ENCODE measurements around a stretch of chr19.

GRCh38 chr19:1606259-1606486 is 911 bp upstream of the UQCR11 start:
- RAMPAGE, long total RNA: no peak
- RRBS: no CpG with 5 or more reads among the region's 8 CpGs

- RAMPAGE, long total RNA: no peak
- RRBS: 90% methylated on average over 2 of the region's 25 CpGs
These were observed 10.3 kb upstream of the UQCR11 start for GRCh38 chr19:1615516-1616106.

DNA sequence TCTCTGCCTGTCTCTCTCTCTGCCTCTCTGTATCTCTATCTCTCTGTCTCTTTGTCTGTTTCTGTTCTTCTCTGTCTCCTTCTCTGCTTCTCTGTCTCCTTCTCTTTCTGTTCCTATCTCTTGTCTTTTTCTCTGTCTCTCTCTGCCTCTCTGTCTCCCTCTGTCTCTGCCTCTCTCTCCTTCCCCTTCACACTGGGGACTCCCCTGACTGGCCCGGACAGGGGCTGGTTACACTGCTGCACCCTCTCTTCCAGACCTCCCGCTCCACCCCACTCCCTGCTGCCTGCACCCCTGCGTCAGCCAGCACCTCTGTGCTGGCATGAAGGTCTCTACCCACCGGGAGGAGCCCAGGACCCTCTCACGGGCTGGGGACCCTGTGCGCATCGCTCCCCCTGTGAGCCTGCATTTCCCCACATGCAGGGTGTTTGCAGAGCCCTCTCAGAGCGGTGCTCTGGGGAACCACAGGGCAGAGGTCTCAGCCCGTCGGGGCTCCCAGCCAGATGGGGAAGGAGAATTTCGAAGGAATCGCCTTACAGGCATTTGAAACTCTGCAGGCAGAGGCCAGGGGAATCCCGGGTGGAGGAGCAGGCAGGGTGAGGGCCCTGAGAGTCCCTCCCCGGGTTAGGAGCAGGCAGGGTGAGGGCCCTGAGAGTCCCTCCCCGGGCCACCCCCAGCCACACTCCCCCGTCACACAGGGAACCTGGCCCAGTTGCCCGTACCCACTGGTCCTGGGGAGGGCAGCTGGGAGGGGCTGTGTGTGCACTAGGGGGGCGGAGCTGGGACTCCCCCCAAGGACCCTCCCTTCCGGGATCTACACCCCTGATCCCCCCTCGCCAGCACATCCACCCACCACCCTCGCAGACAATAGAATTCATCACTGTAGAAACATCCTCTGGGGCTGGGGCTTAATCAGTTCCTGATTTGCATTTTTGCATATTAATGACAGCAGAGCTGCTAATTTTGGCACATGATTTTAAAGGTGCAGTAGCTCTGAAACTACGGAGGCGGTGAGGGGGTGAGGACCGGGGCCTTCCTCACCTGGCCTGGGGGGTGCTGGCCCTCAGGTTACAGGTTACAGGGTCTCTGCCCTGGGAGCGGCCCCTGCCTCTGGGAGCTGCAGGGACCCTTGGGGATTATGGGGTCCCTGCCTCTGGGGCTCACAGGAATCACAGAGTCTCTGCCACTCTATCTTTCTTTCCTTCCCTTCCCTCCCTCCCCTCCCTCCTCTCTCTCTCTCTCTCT is 16.3 kb upstream of the TCF3 start:
- RAMPAGE, long total RNA: no peak
- RRBS: 5% methylated on average over 2 of the region's 25 CpGs

DNA sequence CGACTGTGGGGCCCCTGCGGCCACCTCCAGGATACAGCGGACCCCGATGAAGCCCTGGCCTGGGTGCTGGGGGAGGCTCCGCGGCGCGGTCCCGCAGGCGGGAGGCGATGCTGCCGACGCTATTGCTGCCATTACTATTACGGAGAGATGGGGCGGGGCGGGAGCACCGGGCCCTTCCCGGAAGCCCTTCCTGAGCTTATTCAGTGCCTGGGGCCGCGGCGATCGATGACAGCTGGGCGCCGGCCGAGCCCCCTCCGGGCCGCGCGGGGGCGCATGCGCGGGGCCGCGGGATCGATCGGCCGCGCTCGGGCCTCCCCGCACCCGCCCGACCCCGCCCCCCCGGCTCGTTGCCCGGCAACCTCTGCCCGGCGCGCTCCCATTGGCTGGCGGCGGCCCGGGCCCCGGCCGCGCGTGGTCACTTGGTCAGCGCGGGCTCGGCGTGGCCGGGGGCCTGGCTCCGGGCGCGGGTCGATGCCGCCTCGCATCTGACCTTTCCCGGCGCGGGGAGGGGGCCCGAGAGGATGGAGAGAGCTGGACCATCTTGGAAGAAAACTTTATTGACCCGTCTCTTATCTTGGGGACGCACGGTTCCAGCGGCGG is 27.7 kb upstream of the ONECUT3 start:
- RAMPAGE, long total RNA: no peak
- RRBS: 7% methylated on average over 38 of the region's 76 CpGs

DNA sequence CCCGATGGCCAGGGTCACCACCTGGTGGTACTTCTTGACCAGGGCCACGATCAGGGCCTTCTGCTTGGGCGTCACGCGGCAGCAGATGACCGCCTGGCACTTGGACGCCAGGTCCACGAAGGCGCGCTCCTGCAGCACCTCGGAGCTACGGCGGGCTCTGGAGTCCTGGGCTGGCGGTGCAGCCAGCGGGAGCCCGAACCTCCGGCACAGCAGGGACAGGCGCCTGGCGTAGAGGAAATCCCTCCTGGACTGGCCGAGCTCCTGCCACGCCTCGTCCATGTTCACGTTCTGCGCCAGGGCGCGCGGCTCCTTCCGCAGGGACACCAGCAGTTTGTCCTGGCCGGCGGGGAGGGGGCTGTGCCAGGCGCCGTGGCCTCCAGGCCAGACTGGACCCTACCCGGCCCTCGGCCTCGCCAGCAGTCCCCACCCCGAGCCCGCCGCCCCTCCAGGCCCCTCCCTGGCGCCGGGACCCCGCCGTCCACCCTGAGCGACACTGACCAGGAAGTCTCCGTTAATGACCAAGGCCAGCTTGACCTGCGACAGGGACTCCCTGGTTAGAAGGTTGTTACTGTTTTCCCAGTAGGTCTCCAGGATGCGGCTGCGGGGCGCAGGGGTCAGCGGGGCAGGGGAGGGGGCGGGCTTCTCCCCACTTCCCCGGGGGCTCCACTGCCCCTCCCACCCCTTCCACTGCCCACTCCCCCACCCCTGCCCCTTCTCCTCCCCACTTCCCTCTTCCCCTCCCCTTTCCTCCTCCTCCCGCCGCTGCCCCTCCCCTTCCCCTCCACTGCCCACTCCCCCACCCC is 22.5 kb downstream of the ATP8B3 start:
- RAMPAGE, long total RNA: no peak
- RRBS: 5% methylated on average over 12 of the region's 53 CpGs

DNA sequence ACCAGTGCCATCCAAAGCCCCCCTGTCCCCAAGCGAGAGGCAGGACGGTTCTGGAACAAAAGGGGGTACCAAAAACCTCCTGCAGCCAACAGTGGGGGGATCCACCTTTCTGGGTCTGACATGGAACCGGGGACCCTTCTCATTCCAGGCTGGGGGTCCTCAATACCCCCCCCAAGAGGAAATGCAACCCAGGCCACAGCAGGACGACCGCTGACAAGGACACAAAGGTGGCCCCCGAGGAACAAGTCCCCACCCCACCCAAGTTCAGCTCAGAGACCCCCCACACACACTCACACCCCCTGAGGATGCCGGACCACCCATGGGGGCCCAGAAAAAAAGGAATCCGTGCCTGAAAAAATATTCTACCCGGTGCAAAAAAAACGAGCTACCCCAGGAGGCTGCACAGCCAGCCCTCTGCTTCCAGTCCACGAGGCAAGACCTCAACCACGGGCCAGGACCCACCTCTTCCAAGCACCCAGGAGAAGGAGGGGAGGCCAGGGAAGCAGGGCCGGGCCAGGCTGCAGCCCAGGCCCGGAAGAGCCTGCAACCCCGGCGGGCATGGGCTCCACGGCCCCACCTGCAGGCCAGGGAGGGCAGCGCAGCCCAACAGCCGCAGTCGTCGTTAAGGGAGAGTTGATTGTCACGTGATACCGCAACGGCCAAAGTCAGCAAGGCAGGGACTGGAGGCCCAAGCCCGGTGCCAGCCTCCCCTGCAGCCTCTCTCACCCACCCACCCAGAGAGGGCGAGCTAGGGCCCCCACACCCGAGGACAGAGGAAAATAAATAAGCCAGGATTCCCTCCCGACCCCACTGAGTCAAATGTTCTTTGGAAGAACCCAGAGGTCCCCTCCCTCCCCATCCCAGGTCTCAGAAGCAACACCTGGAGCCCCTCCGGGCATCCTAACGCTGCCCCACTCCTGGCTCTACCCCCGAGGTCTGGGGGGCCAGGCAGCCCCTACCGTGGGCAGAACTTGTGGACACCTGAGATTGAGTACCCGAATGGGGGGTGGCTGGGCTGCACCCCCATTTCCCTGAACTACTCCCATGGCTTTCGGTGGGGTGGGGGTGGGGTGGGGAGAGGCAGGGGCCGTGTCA is 5.0 kb upstream of the REXO1 start:
- RAMPAGE, long total RNA: no peak
- RRBS: no CpG with 5 or more reads among the region's 35 CpGs

- RAMPAGE, long total RNA: no peak
- RRBS: 83% methylated on average over 1 of the region's 13 CpGs
These were observed 5.8 kb upstream of the REXO1 start for GRCh38 chr19:1854019-1854489.

DNA sequence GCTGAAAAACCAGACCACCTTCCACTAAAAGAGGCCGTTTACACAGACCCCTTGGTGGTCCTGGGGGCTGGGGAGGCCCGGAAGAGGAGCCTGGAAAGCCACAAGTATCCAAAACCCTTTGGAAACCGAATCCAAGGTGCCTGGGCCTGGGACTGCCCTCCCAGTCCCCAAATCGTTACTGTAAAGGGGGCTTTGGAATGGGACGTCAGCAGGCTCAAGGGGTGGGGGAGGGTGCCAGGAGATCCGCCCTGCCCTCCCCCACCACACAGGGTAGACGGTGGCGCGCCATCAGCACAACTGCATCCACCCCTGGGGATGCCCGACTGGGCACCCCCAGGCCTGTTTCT is 2.7 kb downstream of the KLF16 start:
- RAMPAGE, long total RNA: no peak
- RRBS: 18% methylated on average over 1 of the region's 10 CpGs

DNA sequence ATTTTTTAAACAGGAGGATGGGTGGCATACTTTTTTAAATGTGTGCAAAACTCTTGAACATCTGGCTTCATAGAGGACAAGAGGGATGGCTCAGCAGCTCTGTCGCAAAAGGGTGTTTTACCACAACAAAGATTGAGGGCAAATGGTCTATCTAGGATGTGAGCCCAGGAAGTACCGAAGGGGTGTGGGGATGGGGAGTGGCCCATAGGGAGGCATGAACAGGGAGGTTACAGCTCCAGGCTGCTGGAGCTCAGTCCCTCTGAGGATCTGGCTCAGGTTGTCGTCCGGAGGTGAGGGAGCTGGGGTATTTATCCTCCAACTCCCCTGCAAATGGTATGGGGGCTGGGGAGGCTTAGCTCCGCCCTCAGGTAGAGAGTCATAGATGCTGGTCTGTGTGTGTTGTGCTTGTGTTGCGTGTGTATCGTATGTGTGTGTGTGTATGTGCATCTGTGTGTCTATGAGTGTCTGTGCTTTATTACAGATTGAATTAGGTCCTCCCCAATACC is 13.2 kb upstream of the CSNK1G2 start:
- RAMPAGE, long total RNA: no peak
- RRBS: no CpG with 5 or more reads among the region's 7 CpGs

DNA sequence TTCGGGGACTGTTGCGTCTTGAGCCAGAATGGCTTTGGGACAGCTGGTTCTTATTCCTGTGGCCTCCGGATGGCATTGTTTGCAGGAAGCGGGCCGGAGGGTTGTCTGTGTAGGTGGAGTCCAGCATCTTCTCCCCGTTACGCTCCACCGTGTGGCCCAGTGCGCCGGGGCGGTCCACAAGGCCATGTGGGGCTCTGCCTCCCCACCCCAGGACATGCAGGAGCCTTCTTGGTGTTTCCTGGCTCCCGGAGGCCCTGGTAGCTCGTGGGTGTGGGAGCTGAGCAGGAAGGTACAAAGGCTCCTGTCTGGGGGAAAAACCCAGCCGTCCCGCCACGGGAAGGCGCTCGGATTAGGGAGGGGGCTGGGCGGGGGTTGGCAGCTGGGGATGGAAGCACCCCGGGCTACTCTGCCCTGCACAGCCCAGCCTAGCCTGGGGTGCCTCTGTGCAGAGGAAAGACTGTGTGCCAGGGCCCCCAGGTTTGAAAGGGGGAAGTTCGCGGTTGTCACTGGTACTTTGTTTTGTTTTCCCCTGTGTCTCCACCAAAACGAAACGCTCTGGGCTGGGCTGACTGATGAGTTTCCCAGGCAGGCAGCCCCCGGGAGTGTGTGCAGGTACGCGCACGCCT is 1.5 kb downstream of the CSNK1G2 start:
- RAMPAGE, long total RNA: no peak
- RRBS: under 1% methylated on average over 8 of the region's 28 CpGs

- RAMPAGE, long total RNA: no peak
- RRBS: no CpG with 5 or more reads among the region's 8 CpGs
These were observed 21.1 kb downstream of the CSNK1G2 start for GRCh38 chr19:1962122-1962471.

DNA sequence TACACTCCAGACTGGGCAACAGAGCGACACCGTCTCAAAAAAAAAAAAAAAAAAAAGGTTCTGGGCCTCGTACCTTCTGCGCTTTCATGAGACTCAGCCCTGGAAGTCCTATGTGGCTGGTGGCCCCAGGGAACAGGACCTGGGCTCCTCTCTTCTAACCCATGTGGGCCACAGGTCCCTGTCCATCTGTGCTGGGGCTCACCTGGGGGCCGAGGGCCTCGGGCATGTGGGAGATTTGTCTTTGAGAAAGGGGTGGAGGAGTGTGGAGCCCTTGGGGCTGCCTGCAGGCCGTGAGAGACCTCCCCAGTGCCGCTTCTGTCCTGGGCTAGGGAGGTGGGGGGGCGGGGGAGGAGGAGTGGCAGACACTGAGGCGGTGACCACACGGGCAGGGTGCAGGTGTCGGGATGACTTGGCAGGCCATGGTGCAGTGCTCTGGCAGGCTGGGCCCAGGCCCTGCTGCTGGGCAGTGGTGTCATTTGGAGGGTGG is 36.8 kb downstream of the CSNK1G2 start:
- RAMPAGE, long total RNA: no peak
- RRBS: no CpG with 5 or more reads among the region's 12 CpGs

DNA sequence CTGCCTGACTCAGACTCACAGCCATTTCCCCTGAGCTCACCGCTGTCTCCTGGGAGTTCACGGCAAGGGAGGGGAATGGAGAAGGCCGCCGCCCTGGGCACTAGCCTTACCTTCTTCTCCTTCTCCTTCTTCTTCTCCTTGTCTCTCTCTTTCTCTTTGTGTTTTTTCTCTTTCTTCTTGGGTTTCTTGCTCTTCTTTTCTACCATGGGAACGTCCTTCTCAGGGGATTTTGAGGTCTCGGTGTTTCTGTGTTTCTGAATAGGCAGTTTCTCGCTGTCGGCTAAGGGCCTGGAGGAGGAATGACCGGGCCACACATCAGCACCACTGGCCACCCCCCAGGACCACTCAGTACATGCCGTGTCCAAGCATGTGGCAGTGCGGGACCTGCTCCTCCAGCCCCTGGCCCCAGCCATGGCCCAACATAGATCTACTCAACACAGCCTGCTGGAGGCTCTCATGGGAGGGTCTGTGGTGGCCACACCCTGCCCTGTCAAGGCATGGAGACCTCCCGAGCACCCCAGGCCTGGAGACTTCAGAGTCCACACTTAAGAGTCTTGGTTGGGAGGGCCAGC is 17.4 kb downstream of the IZUMO4 start:
- RAMPAGE, long total RNA: no peak
- RRBS: no CpG with 5 or more reads among the region's 12 CpGs

GRCh38 chr19:2126955-2127516 is 24.3 kb downstream of the AP3D1 start:
- RAMPAGE, long total RNA: no peak
- RRBS: no CpG with 5 or more reads among the region's 23 CpGs

DNA sequence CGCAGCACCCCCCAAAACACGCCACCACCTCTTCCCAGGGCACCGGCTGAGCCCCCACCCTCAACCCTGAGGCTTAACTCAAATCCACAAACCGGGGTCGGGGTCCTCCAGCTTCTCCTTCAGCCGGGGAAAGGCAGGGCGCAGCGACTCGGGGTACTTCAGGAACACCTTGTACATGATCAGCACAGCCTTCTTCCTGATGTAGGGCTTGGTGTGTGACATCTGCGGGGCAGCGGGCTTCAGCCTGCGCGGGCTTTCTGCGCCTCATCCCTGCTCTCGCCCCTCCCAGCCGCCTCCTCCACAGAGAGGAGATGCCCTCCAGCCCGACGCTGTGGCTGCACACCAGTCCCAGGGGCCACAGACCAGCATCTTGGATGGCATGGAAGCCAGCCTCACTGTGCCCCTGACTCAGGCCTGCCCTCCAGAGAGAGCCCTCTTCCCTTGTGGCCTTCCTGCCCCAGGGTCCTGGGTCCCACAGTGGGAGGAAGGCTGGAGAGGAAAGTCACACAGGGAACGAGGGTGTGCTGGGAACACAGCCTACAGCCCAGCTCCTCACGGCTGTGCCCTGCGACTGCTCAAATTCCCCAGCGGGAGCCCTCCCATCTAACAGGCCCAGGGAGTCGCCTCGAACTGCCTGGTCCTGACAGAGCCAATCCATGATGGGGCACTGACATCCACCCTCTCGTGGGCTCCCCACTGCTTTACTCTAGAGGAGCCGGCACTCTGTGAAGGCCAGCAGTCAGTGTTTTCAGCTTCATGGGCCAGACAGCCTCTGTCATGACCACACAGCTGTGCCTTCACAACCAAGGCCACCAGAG is 20.8 kb downstream of the AP3D1 start:
- RAMPAGE, long total RNA: no peak
- RRBS: no CpG with 5 or more reads among the region's 26 CpGs

GRCh38 chr19:2164326-2164961 is 711 bp downstream of the DOT1L start:
- RAMPAGE, long total RNA: no peak
- RRBS: 2% methylated on average over 30 of the region's 53 CpGs

DNA sequence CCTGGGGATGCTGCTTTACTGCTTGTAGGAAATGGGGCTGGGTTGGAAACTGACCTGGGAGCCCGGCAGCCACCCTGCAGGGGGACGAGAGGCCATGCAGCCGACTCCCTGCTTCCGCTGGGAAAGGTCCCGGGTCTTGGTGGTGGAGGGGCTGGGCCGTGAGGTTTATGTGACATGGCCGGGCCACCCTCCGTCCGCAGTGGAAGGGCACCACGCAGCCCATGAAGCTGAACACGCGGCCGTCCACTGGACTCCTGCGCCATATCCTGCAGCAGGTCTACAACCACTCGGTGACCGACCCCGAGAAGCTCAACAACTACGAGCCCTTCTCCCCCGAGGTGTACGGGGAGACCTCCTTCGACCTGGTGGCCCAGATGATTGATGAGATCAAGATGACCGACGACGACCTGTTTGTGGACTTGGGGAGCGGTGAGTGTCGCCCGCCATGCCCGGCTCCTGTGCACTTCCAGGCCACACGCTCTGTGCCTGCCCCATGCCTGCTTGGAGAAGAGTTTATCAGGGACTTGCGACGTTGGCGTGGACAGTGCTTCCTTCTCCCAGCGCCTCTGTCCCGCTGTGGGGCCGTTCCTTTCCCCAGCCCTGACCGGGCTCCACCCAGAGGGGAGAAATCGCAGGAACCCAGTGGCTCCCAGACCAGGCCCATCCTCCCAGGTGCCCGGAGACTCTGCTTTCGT is 27.2 kb downstream of the DOT1L start:
- RAMPAGE, long total RNA: no peak
- RRBS: 95% methylated on average over 9 of the region's 39 CpGs

- RAMPAGE, long total RNA: no peak
- RRBS: no CpG with 5 or more reads among the region's 14 CpGs
These were observed 31.6 kb downstream of the DOT1L start for GRCh38 chr19:2195270-2195729.

GRCh38 chr19:2213196-2214128 is 22.7 kb downstream of the PLEKHJ1 start:
- RAMPAGE, long total RNA: no peak
- RRBS: no CpG with 5 or more reads among the region's 35 CpGs

DNA sequence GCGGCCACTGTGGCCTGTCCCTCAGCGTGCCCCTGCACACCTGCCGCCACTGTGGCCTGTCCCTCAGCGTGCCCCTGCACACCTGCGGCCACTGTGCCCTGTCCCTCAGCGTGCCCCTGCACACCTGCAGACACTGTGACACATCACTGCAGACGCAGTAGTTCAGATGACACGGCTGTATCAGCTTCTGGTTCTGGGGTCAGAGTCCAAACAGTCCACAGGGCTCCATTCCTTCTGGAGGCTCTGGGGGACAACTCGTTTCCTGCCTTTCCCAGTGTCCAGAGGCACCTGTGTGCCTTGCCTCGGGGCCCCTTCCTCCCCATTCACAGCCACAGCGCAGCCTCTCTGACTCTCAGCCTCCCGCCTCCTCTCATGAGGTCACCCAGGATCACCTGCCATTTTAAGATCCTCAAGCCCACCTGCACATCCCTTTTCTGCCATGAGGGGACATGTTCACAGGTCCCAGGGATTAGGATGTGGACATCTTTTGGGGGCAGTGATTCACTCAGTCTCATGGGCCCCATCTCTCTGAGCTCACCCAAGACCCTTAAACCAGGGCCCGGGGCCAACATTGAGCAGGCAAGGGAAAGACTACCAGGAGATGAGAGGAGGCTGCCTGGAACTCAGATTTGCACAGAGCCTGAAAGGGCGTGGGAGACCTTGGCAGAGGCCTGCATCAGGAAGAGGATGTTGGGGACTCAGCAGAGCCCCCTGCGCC is 5.6 kb downstream of the SF3A2 start:
- RAMPAGE, long total RNA: no peak
- RRBS: no CpG with 5 or more reads among the region's 15 CpGs

All from epithelial cell of proximal tubule (primary cell).